CD14-positive monocyte (primary cell): ENCODE measurements around the genes PPP5C, CCDC8, BBC3 and CCDC9.

DNA sequence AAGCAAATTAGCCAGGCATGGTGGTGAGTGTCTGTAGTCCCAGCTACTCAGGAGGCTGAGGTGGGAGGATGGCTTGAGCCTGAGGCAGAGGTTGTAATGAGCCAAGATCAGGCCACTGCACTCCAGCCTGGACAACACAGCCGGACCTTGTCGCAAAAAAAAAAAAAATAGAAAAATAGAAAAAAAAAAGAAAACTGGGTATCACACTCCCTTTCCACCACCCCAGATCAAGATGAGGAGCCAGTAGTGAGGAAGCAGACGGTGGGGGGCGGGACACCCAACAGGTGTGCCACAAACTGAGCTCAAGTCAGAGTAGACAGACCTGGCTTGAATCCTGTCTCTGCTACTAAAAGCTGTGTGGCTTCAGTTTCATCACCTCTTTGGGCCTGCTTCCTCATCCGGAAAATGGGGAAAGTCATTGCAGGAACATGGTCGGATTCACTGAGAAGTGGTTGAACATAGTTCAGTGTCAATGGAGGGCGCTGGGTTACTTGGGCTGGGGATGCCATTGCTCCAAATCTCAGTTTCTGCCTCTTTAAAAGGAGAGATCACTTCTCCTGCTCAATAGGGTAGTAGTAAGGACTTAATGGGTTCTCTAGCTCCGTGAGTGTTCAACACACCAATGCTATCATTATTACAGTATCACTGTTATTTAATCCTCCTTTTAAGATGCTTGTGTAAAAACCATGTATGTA, 2.9 kb downstream of the HIF3A start:
- CAGE, long polyA plus RNA: no peak

DNA sequence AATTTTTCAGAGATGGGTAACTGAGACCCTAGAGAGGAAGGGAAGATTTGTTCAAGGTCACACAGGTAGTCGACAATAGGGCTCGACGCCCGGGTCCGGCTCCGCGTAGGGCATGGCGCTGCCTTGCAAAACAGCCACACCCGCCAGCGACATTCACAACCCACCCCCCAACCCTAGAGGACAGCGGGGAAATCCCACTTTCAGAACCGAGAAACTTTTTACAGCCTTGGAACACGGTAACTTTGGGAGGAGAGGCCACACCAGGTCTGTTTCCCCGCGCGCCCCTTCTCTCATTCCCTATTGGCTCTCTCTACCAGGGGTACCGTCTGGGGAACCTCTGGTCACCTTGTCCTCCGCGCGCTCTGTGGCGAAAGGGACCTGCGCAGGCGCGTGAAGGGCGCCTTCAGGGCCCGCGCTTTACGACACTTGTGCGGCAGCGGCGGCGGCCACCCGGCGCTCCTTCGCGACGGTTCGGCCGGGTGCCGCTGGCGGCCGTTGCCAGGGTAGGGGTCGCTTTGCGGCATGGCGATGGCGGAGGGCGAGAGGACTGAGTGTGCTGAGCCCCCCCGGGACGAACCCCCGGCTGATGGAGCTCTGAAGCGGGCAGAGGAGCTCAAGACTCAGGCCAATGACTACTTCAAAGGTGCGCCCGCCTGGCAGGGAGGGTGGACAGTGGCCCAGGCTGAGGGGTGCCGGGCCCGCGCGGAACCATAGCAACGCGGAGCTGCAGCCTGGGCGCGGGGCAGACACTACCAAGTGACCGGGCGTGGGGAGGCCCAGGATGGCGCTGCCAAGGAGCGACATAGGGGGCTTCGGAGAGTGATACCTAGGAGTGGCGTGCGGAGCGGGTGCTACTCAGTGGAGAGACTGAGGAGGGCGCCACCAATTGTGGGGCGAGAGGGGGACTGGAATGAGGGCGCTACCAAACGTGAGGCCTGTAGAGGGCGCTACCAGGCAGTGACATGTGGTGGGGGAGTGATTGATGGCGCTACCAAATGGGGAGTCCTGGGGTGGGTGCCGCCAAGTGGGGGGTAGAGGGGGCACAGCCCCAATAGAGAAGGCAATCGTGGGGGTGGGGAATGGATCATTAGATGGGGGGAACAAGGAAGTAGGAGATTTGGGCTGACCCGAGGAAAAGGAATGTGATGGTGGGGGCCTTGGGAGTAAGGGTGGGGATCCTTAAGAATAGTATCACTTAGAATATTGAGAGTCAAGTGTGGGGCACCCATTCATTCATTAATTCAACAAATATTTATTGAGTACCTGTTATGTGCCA, at the start of gene PPP5C:
Gene PPP5C (plus strand): TSS at position 513 of the 1,276 bp plus-strand sequence.
- CAGE, long polyA plus RNA: no peak

DNA sequence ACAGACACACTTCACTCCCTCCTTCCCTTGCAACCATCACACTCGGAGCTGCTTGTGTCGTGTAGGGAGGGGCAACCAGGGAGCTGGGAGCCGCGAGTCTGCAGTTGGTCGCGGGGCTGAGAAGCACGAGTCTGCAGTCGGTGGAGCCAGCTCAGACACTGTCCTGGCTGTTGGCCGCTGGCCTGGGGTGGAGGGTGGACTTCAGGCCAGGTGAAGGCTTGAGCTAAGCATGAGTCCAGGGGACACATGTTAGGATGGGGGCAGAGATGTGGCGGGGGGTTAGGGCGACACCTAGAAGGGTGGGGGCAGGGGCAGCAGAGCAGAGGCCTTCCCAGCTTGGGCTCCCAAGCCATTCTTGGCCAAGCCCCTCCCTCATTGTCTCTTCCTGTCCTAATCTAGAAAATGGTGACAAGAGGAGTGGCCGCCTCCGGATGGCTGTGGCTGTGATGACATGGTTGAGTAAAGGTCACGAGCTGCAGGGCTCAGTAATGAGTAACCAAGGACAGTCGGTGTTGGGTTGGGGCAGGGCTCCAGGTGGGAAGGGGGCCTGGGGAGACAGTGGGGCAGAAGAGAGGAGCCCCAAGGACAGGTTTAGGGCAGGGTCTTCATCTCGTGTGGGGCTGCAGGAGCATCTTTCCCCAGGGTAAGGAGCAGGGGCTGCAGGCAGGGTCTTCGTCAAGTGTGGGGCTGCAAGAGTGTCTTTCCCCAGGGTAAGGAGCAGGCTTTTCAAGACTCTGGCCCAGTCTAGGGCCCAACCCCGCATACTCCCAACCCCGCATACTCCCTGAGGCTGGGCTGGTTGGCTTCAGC, 8.6 kb downstream of the PPP5C start:
- CAGE, long polyA plus RNA: no peak

GRCh38 chr19:46412976-46413912, at the start of gene CCDC8:
Gene CCDC8, minus strand, starts transcription at chr19:46413564.
- CAGE, long polyA plus RNA: no peak

DNA sequence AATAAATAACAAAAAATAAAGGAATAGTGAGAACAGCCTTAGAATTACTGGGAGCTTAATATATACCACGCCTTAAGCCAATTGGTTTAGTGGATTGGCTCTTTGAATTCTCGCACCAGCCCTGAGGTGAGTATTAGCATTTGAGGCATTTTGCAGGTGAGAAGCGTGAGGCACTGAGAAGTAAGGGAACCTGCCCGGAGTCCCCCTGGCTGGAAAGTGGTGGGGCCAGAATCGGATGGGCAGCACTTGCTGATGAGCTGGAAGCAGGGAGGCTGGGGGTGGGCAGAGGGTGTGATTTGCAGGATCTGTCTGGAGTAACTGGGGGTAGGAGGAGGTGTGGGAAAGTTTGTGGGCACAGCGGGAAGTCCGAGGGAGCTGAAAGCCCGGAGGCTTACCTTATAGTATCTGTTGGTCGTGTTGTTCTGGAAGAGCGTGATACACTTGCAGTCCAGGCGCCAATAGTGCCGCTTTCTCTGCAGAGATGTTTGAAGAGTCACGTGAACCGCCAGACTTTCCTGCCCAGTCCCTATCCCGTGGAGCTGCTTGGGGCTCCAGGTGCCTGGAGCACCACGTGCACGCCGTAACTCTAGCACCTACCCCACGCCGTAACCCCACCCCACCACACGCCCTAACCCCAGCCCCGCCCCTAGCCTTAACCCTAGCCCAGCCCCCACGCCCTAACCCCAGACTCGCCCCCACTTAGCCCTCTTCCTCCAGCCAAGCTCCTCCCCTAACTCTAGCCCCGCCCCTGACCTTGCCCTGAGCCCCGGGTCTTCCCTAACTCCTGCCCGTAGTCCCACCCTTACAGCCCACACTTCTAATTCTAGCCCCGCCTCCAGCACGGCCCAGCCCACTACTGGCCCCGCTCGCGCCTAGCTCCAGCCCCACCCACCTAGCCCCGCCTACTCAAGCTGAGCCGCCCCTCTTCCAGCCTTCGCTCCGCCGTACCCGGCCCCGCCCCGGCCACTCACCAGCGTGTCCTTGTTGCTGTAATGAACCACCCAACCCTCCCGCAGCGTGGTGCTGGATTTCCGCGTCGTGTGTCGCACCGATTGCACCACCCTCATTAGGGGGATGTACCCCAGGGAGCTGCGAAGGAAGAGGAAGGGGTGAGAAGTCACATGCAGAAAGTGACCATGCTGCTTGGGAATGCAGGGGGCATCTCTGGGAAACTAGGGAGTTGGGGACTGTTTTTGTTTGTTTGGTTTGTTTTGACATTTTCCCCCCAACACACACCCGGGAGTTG, 19.7 kb downstream of the PRKD2 start:
- CAGE, long polyA plus RNA: no peak

DNA sequence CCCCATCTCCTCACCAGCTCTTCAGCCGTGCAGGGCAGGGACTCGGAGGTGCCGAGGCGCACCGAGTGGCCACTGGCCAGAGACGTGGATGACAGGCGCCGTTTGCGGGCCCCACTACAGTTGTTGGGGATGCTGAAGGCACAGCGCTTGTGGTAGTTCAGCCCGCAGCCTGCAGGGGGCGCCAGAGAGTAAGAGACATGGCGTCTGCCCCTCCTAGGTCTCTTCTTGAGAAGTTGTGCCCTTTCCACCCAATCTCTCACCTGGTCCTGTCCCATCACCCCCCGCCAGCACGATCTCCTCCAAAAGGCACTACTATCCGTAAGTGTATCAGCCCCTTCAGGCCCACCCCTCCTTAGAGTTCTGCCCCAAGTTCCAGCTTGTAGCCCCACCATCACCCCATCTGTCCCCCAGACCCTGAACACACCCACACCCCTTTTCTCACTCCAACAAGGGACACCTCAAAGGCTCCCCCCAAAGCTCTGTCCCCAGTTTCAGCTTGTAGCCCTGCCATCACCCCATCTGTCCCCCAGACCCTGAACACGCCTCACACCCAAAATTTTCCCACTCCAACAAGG, 12.3 kb downstream of the PRKD2 start:
- CAGE, long polyA plus RNA: no peak

- CAGE, long polyA plus RNA: no peak
Measured at GRCh38 chr19:46742975-46743273, 2.9 kb upstream of the FKRP start.

GRCh38 chr19:46772467-46772810, 16.0 kb downstream of the SLC1A5 start:
- CAGE, long polyA plus RNA: no peak

DNA sequence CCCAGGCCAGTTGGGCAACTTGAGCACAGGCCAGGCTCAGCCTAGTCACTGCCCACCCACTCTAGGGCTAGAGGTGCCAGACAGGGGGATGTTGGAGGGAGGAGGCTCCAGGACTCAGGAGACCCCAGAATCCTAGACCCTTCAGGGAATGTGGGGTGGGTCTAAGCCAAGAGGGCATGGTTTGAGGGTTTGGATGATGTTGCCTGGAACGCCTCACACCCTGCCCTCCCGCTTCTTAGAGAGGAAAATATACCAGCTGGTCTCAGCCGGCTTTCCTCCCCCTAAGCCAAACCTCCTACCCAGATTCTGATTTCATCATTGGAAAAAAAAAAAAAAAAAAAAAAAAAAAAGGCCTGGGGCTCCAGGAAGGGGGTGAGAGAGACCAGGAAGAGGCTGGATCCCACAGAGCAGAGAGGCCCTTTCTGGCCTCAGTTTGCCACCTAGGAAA, 8.0 kb upstream of the SLC1A5 start:
- CAGE, long polyA plus RNA: no peak

DNA sequence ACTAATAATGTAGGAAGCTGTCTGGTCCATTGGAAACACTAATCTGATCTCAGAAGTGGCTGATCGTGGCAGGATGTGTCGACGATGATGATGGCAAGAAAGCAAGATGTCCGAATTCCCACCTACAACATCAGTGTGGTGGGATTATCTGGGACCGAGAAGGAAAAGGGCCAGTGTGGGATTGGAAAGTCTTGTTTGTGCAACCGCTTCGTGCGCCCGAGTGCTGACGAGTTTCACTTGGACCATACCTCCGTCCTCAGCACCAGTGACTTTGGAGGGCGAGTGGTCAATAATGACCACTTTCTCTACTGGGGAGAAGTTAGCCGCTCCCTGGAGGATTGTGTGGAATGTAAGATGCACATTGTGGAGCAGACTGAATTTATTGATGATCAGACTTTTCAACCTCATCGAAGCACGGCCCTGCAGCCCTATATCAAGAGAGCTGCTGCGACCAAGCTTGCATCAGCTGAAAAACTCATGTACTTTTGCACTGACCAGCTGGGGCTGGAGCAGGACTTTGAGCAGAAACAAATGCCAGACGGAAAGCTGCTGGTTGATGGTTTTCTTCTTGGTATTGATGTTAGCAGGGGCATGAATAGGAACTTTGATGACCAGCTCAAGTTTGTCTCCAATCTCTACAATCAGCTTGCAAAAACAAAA, 57.9 kb downstream of the ARHGAP35 start:
- CAGE, long polyA plus RNA: no peak

- CAGE, long polyA plus RNA: no peak
Measured at GRCh38 chr19:47034995-47035808, 13.2 kb downstream of the TMEM160 start.

DNA sequence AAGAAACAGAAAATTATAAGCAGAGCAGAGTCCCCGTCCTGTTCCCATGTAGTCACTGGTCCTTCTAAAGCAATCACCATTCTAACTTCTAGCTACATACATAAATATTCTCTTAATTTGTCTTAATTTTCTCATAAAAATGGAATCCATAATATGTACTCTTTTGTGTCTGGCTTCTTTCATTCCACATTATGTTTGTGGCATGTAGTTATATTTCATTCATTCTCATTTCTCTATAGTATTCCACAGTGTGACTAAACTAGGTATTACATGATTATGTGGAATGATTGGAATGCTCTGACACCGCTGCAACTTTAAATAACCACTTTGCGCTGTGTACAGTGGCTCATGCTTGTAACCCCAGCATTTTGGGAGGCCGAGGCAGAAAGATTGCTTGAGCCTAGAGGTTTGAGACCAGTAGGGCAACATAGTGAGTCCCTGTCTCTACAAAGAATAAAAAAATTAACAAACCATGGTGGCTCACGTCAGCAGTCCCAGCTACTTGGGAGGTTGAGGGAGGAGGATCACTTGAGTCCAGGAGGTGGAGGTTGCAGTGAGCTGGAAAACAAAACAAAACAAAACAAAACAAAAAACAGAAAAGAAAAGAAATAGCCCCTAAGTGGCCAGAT, 8.3 kb upstream of the SAE1 start:
- CAGE, long polyA plus RNA: no peak

DNA sequence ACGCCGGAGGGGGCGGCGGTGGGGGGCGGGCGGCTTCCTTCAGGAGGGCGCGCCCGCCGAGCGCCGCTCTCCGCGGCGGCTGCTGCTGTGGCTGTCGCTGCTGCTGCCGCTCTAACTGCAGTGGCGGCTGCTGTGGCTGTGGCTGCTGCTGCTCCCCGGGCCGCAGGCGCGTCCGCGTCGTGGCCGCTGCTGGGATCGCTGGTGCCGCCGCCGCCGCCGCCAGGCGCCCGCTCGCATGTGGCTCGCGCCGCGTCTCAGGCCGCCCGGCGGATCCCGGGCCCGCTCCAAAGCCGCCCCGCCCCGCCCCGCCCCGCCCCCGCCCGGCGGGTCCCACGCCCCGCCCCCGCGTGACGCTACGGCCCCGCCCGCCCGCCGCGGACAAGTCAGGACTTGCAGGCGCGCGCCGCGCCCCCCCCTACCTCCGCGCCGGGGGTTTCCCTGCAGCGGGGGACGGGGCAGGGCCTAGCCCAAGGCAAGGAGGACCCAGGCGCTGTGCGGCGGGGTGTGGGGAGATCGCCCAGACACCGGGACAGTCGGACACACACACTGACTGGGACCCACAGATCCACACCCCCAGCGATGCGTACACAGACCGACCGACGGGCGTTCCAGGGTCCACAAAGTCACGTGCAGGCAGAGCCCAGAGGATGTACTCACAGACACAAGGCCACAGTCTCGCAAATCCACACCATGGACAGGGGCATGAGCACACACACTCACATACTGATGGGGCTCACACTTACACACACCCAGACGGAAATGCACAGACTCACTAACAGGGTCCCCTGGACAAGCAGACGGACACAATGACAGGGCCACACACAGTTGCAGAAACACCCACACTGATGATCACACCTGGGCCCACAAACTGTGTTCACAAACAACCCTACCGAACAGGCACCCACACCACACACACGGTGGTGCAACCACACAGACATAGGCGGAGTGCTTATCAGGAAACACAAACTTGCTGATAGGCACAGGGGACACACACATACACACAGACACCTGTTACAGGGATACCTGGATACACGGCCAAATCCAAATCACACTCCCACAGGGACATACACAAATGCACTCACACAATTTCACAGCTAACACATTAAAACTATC, at the start of gene BBC3:
Gene BBC3 (minus strand): TSS at position 256 of the 1,113 bp plus-strand sequence.
- CAGE, long polyA plus RNA: no peak

DNA sequence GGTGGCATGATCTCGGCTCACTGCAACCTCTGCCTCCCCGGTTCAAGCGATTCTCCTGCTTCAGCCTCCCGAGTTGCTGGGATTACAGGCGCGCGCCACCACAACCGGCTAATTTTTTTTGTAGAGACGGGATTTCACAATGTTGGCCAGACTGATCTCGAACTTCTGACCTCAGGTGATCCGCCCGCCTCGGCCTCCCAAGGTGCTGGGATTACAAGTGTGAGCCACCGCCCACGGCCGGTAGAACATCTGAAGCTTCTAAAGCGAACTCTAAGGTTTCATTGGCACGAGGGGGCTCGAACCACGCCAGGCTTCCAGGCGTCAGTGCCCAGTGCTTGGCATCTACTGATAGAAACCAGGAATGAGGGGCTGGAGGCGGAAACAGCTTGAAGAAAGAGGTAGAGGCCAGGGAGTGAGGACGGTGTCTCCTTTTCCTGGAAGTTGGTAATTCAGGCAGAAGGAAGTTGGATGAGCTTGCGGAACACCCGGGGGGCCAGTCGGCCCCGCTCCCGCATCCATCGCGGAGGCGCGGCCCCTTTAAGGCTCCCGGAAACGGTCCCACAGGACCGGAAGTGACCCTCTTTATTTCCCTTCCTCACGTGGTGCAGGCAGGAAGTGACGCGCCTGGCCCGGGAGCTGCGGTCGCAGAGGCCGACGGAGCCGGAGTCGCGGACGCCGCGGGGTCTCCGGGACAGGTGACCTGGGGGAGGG, at the start of gene CCDC9:
Gene CCDC9 (plus strand): TSS at position 611 of the 711 bp plus-strand sequence.
- CAGE, long polyA plus RNA: start-site peak on the plus strand centred at position 640 of the sequence, 60 bp wide, 351 and 148 reads in 2 replicates

DNA sequence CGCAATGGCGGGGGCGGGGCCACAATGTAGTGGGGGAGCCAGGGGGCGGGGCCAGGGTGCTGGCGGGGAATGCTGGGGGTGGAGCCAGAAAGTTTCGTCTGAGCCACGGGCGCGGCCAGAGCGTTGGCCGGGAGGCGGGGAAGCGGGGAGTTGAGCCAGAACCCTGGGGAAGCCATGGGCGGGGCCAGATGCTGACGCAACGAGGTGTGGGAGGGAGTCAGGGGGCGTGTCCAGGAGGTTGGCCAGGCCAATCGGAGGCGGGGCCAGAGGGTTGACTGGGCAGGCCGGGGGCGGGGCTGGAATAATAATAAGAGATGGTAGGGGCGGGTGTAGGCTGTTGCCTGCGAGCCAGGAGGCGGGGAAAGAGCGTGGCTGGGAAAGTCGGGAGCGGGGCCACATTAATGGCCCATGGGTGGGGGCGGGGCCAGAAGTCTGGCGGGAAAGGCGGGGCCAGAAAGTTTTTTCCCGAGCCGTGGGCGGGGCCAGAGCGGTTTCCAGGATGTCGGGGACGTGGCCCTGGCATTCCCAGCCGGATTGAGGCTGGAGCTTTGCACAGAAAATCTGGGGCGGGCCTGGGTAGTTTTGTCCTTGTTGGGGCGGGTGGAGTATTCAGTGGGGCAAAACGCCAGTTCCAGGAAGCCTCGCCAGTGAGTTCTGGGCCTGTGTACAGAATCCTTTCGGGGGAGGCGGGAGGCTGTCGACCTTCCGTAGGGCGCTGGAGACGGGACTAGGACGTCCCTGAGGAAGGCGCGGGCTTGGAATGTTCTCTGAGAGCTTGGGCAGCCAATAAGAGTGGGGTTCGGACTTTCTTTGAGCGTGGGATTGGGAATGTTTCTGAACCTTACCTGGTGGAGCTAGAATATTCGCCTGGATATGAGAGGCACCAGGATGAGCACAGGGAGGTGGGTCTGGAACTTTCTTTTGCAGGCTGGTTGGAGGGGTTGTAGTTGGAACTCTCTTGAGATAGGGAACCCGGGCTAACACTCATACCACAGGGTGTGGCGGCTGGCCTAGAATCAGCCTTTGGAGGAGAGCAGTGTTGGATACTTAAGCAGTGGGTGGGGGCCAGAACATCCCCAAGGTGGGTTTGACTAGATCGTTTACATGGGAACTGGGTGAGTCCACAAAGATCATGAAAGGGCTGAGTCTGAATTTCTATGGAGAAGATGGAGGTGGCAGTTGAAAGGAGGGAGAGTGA, 1.1 kb downstream of the CCDC9 start:
- CAGE, long polyA plus RNA: no peak

DNA sequence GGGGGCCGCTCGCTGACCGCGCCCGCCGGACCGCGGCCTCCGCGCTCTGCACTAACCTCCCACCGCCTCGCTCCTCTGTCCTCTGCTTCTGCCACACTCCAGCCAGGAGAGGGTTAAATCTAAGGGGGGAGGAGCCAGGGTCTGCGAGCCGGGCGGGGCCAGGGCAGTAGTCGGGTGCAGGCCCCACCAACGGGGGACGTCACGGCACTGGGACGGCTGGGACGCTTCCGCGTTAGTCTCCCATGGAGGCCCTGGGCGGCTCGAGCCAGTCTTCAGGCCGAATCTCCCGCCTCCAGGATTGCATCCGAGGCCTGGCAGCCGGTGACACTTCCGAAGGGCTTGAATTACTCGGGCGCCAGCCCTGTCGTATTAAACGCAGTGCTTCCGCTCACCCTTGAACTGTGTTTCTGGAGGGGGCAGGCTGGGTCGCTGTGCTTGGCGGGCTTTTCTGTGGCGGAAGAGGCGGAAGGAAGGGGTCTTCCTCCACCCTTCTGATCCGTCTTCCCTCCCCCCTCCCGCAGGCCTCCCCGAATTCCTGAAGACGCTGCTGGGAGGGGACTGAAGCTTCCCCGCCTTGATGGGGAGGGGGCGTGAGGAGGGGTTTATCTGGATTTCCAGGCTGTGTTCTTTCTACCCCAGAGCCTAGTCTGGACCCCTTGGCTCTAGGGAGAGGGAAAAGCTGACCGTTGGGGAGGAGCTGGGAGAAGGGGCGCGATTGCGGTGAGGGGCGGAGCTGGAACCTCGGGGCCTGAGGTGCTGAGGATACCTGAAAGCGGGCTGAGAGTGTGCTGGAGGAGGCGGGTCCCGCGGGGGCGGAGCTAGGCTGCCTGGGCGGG, 1.0 kb upstream of the INAFM1 start:
- CAGE, long polyA plus RNA: no peak

GRCh38 chr19:47274281-47274794, 347 bp upstream of the INAFM1 start:
- CAGE, long polyA plus RNA: no peak

- CAGE, long polyA plus RNA: no peak
Measured at GRCh38 chr19:47277530-47278208, 3.0 kb downstream of the INAFM1 start.

DNA sequence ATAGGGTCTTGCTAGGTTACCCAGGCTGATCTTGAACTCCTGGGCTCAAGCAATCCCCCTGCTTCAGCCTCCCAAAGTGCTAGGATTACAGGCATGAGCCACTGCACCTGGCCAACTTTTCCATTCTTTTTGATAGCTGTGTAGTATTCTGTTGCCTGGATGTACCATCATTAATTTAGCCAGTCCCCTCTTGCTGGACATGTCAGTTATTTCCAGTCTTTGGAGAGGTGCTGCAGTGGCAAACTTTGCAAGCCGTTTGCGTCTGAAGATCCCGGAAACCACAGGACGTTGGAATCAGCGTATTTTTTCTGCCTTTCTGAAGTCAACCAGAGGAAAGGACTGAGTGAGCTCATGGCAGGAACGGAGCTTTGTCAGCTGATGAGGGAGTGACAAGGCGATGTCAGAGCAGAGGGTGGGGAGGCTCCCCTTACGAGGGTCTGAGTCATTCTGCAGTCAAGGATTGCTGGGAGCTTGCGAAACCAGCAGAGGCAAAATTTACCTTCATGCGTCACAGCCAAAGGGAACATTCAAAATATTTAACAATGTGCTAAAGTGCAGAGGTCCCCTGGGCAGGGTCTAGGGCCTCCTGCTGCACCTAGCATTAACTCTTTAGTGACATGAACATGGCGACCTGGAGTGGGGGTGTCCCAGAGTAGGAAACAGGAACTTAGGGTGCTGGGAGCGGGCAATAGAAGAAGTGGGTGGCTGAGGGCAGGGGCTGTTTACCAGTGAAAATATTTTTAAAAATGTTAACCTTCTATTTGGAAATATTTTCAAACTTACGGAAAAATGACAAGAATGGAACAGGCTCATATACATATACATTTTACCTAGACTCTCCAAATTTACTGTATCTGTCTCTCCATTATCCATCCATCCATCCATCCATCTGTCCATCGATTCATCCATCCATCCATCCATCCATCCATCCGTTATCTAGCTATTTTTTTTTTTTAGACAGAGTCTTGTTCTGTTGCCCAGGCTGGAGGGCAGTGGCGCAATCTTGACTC, 5.7 kb downstream of the C5AR1 start:
- CAGE, long polyA plus RNA: no peak

- CAGE, long polyA plus RNA: no peak
Measured at GRCh38 chr19:47323056-47323440, 8.9 kb upstream of the C5AR2 start.